ENCODE measurements around a stretch of chr5.

DNA sequence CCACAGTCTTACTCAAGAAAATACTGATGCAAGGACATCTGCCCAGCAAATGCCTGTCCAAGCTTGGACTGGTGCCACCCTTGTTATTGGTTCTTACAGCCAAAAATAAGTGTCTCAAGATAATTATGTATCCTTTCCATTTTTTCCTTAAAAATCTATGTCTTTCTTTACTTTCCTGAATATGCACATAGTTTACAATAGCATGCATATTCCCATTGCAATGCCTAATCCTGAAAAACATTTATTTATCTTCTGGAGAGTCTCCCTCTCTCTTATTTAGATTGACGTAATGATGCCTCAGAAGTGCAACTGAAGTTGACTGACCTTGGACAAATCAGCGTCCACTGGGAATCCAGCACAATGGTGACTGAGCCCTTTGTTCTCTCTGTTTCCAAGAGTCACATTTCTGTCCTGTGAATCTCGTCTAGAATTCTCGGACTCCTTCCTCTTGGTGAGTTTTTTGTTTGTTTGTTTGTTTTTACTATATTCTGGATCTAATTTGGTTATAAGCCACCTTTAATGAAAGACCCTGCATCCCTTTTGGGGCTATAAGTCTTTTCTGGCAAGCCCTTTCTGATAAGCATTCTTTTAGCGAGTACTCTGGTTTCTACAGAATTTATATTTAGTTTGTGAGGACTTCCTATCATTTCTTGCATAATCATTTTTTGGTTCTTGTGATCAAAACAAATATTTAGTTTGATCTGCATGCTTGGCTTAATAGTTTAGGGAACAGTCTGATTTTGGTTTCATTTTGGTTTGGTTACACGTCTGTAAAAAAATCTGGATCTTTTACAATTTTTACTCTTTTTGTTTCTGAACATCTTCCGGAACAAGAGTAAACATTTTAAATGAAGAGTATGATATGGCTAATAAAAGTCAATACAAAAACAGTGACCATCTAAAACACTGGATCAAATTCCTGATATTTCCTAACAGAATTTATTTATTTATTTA, 1074.6 kb downstream of the CDH9 start:
- PRO-cap: no peak

DNA sequence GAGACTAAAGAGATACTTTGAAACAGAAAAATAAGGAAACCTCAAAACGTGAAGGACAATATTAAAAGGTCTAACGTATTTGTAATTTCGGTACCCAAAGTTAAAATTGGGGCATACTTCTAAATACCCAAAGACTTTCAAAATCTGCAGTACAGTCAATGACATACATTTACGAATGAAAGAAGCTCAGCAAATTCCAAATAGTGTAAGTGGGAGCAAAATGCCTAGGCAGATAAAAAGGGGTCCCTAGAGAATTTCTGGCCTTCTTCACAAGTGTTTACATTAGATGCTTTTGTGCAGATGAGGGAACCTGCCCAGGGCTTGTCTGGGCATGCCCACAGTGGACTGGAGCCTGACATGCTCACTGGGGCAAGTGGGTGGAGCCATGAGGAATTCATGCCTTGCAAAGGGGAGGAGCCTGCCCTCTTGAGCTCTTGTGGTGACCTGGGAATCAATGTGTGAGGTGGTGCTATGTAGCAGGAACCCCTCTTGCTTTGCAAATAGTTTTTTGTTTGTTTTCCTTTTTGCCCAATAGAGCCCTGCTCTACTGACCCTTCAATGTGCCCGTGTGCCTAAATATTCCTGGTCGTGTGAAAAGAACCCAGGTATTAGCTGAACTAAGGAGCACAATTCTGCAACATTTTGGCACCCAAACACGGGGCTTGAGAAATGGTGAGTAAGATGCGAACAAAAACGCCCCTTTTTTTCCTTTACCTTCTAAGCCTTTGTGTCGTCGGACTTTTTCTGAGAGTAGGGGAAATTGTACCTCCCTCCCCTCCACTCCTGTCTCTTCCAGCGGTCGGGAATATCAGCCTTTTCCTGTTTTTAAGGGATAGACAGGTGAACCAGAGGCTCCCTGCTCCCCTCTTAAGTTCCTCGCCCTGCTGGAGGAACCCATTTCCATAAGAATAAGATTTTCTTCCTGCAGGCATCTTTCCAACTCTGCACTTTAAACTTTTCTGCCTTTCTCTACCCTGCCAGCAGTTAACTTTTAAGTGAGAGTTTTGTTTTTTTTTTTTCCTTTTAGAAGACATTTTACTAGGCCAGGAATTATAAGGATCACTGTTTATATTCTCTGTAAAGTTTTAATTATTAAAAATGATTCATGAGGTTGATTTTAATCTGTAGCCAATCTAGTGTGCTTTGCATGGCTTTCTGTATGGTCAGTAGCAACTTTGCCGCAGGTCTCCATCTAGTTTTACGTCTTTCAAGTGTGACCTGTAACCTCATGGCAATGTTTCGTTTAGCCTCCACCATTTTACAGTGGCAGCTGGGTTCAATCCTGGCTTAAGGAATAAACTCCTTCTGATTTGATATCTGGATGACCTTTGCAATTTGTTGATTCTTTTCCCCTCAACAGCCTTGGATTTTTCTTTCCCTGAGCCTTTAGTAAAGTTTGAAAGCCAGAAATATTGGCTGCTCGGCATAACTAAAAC, 434.0 kb upstream of the CDH9 start:
- PRO-cap: no peak

DNA sequence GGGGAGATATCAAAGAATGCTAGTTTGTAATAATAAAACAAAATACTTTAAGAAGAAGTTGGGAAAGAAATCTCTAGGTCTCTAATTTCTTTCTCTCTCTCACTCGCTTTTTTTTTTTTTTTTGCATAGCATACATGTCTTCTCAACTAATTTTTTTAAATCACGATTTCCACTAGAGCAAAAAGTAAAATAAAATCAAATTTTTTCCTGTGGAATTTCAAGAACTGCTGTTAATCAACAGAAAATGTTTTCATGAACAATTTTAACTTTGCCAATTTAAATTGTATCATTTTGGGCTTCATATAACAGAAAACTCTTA, 970.5 kb upstream of the CDH6 start:
- PRO-cap: no peak

- PRO-cap: unidirectional peak, plus-strand start at chr5:31531096
Observed at GRCh38 chr5:31530643-31531341, 1.1 kb downstream of the DROSHA start.

GRCh38 chr5:31663408-31663828, 24.5 kb downstream of the PDZD2 start:
- PRO-cap: no peak

- PRO-cap: no peak
Observed at GRCh38 chr5:31778181-31778380, 139.2 kb downstream of the PDZD2 start.

DNA sequence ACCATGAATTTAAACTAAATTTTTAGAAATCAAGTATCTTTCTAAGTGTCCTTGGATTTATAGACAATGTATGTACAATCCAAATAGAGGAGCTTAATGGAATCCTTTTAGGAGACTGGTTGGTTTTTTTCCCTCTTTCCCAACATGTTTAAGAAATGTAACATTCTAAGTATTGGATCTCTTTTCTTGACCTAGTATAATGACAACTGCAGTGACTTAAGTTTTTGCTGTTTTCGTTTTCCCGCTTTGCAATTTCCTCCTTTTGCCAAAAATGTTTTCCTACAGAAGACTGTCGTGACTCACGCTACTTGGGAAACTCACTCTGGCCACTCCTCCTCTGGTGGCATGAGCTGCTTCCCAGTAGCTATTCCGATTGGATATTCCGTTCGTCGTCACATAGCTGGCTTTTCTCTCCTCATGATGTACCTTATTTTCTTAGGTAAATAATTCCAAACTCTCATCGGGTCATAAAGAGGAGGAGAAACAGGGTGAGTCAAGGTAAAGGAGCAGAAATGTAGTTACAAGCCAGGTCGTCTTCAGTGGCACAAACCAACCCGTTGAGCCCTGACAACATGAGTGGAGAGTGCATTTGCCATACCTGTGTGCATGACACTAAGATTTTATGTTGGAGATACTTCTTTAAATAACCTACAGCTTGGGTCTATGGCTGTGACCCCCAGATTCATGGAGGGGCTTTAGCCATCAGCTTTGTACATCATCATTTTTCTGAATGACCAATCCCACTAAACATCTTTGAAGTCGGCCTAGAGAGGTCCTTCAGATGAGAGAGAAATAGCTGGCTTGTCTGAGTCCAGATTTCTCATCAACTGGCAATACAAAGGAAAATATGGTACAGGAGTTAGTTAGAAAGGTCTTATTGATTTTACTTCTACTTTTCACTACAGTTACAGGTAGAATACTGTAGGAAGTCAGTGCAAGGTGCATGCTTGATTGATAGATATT, 64.8 kb downstream of the GOLPH3 start:
- PRO-cap: no peak

DNA sequence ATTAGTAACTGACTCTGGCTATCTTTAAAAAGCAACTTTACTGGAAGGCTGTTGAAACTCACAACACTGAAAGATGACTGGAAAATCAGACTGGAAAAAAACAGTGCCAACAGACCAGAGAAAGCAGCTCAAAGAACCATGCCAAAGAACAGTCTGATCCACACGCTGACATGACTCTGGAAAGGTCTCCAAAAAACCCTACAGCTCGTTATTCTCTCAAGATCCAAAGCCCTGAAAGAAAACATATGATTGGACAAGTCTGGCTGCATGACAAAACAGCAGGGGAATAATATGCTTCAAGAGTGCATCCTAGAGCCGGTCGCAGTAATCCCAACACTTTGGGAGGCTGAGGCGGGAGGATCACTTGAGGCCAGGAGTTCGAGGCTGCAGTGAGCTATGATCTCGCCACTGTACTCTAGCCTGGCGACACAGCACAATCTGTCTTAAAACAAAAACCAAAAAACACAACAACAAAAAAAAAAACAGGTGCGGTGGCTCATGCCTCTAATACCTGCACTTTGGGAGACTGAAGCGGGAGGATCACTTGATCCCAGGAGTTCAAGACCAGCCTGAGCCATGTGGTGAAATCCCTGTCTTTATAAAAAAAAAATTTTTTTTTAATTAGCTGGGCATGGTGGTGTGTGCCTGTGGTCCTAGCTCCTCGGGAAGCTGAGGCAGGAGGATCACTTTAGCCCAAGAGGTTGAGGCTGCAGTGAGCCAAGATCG, 5.4 kb downstream of the GOLPH3 start:
- PRO-cap: no peak

DNA sequence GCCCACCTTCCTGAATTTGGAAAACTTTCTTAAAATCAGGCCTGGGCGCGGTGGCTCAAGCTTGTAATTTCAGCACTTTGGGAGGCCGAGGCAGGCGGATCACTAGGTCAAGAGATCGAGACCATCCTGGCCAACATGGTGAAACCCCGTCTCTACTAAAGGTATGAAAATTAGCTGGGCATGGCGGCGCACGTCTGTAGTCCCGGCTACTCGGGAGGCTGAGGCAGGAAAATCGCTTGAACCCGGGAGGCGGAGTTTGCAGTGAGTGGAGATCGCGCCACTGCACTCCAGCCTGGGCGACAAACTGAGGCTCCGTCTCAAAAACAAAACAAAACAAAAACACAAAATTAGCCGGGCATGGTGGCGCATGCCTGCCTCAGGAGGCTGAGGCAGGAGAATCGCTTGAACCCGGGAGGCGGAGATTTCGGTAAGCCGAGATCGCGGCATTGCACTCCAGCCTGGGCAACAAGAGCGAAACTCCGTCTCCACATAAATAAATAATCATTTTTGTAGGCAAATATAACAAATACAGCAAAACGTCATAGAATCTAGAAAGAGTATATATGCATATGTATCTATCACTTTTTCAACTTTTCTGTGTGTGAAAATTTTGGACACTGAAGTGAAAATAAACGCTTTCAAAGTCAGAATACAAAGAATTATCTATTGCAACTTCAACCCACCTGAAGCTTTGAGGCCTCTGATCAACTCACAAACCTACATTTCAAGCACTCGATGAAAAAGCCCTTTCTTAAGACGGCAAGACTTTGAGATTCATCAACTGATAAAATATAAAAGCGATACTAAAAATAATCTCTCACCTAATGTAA, 1.5 kb downstream of the GOLPH3 start:
- PRO-cap: bidirectional peak, plus-strand start outside the sequence, minus-strand start at position 711 of the sequence

GRCh38 chr5:32229408-32229886, 55.3 kb upstream of the GOLPH3 start:
- PRO-cap: no peak

DNA sequence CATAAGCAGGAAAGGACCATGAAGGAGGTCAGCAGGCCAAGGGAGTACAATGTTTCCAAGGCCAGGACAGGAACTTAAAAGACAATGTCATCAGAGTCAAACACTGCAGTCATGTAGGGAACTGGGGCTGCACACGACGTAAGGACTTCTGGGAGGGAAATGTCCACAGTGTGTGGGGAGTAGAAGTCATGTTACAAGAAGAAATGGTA, 61.5 kb downstream of the MTMR12 start:
- PRO-cap: no peak

- PRO-cap: no peak
Observed at GRCh38 chr5:32255082-32255824, 57.5 kb downstream of the MTMR12 start.

- PRO-cap: no peak
Observed at GRCh38 chr5:32538013-32538615, 47.2 kb upstream of the SUB1 start.

- PRO-cap: no peak
Observed at GRCh38 chr5:32990741-32991147, 279.6 kb downstream of the NPR3 start.

GRCh38 chr5:33319758-33320212, 121.0 kb upstream of the TARS1 start:
- PRO-cap: no peak

GRCh38 chr5:33441952-33442388, 1.2 kb downstream of the TARS1 start:
- PRO-cap: no peak

DNA sequence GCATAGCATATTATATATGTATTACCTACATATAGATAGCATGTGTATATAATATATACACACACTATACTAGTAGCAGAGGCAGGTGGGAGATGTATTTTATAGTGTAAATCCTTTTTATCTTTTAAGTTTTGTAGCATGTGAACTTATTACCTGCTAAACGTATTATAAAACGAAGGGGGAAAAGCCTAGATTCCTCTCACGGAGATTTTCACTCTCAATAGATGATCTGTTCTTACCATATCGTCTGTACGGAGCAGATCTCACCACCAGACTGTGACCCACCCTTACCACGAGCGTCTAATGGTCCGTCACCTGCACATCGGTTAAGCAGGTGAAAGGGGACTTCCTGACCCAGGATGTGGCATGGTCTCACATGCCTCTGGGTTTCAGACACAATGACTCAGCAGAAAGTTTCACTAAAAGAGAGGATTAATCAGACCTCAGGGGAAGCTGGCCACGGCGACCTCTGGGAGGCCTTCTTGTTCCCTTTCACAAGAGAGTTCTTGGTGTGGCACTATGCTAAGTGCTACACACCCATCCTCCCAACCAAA, 41.8 kb downstream of the ADAMTS12 start:
- PRO-cap: no peak

DNA sequence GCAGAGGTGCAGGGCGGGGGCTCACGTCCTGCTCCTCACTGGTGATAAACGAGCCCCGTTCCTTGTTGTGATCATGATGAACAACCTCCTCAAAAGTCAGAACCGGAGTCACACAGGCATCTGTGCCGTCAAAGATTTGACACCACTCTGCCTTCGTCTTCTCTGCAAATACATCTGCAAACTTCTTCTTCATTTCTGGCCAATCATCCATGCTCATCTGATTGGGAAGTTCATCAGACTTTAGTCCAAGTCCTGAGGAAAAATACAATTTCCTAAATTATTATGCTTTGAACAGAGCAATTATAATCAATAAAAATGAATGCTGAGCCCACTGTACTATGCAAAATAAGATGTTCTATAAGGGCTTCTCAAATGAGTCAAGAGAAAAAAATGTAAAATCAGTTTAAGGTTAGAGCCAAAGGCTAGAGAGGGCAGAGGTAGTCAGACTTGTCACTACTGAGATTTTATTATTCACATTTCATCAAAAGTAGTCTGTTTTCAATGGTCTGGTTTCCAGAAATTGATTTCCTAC, 4.8 kb upstream of the SLC45A2 start:
- PRO-cap: no peak

DNA sequence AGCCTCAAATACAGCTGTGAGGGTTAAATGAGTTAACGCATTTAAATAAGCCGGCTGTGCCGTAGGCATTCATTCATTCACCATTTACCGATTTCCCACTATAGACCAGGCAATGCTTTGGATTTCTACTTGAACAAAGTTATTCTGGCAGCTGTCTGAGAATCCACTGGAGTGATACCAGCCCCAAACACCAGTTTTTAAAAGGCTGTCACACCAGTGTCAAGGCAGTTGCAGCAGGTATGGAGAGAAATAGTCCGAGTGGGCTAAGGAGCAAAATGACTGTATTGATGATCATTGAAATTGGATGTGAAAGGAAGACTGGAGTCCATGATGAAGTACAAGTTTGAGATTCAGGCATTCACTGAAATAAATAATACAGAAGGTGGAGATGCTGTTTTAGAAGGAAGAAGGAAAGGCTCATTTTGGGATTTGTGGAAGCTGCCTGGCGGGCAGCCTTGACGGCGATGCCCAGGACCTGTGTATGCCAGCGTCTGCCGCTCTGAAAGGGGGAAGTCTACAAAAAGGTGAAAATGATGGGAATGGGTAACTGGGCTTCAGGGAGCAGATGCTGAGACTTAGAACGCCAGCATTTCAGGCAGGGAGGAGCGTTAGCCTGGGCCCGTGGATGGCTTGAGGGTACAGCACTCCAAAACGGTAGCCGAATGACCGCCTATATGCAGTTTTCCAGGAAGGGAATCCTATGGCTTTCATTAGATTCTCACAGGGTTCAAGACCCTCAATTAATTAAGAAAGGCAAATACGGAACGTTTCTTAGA, 933 bp downstream of the AMACR start:
- PRO-cap: no peak

- PRO-cap: no peak
Observed at GRCh38 chr5:34052956-34053571, 10.1 kb upstream of the C1QTNF3 start.

Measured in mucosa of descending colon (tissue), 1 donor.